Cardiac atrium fibroblast (primary cell): ENCODE measurements around a stretch of chr20.

DNA sequence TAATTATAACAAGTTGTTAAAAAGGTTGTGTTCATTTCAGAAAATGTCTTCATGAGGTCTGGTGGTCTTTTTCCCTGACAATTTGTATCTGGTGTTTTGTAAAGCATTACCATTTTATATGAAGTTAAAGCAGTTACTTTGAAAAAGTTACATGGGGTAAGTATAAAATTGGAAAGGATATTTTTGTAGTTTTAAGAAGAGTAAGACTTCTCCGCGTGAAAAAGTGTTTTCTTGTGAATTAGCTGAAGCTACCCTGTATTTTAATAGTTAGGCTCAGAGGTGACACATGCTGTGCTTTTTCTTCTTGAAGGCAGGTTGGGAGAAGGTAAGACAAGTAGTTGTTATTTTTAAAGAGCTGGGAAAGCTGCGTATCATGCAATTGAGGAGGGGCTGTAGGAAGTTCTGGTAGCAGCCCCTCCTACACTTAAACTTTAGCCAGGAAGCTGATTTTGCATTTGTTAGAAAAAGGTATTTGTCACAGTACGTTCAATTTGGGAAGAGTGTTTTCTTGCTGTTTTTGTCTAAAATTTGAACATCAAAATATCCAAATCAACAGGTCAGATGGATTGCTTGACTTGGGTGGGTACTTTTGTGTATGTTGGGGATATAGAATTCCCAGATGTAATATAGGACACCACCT is 3.3 kb downstream of the PCMTD2 start:
- RAMPAGE, long total RNA, result no peak

GRCh38 chr20:64271204-64272024 is 15.9 kb downstream of the PCMTD2 start:
- RAMPAGE, long total RNA, result no peak